A549 (cell line): ENCODE measurements around a stretch of chr3.

GRCh38 chr3:48684314-48684915 lies 1.3 kb downstream of the NCKIPSD start:
- PRO-cap, result no peak
CAGE:
- cytosol, long polyA plus RNA, result no peak
- long polyA plus RNA, result no peak
- nucleus, long polyA plus RNA, result no peak

DNA sequence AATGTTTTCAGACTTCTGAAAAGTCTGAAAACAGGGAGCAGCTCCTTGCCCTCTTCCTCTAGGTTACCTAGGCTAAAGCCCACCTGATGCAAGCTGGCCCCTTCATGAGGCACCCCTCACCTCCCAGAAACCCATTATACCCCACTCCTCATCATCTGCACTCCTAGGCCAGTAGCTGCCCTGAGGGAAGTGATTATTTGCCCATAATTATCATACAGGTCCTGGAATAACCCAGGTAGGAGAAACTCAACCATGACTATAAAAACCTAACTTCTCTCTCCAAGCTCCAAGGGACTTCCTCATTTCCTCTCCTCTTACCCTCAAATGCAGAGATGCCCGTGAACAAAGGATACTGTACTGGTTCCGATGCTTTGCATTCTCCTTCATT lies 5.2 kb upstream of the NCKIPSD start:
- PRO-cap, result no peak
CAGE:
- cytosol, long polyA plus RNA, result no peak
- long polyA plus RNA, result no peak
- nucleus, long polyA plus RNA, result no peak

DNA sequence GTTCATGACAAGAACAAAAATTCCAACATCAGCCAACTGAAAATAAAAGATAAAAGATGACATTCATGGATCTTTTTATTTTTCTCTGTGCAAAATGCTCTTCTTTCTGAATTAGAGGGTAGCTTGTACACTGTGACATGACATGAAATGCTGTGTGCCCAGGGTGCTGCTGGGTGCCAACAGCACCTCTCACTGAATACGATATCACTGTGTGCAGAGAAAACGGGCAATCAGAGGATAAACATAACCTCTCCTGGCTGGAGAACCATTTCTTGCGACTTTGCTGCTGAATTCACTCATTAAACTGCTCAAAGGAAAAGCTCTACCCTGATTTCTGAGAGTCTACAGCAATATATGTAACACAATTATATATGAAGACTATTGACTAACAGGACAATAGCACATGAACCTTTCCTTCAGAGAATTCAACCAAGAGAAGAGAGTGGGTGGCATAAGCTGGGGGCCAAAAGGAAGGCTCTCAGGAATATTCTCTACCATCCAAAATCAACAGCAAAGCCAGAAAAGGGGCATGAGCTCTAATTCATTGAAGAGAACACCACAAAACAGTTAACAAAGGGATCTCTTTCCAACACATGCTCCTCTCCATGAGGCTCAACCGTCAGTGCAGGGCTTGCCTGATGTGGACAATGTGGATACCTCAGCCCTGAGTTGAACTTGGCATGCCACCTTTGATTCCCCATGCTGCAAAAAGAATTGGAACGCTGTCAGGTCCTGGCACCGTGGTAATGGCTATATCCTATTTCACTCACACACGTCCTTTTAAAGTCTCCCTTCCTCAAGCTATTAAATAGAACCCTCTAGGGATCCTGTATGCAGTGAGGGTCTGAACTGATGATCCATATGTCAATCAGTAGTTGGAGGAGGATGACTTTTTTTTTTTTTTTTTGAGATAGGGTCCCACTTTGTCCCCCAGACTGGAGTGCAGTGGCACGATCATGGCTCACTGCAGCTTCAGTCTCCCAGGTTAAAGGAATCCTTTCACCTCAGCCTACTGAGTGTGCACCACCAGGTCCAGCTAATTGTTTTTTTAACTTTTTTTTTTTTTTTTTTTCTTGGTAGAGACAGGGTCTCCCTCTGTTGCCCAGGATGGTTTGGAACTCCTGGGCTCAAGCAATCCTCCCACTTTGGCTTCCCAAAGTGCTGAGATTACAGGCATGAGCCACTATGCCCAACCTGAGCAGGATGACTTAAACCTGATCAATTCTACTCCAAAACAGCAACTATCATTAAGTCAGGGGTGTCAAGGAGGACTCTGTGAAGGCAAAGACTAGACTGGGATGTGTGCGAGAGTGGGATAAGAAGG lies 30.7 kb upstream of the IP6K2 start:
- PRO-cap, result no peak
CAGE:
- cytosol, long polyA plus RNA, result no peak
- long polyA plus RNA, result no peak
- nucleus, long polyA plus RNA, result no peak

DNA sequence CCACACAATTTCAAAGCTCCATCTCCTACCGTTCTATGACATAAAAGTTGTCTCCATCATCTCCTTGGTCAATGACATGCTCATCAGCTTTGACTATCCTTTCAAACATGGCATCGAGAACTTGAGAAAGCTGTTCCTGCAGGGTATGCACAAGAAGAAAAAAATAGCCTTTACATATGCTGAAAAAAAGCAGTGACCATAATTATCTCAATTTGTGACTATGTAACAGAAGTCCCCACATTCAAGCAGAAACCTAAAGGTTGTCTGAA lies 64.8 kb downstream of the PRKAR2A start:
- PRO-cap, result no peak
CAGE:
- cytosol, long polyA plus RNA, result no peak
- long polyA plus RNA, result no peak
- nucleus, long polyA plus RNA, result no peak

- PRO-cap, result no peak
CAGE:
- cytosol, long polyA plus RNA, result no peak
- long polyA plus RNA, result no peak
- nucleus, long polyA plus RNA, result no peak
Measured at GRCh38 chr3:49017874-49018239, 523 bp downstream of the DALRD3 start.

- PRO-cap, result no peak
CAGE:
- cytosol, long polyA plus RNA, result no peak
- long polyA plus RNA, result no peak
- nucleus, long polyA plus RNA, result no peak
Measured at GRCh38 chr3:49025810-49026715, 3.1 kb downstream of the IMPDH2 start.

- PRO-cap, result no peak
CAGE:
- cytosol, long polyA plus RNA, result no peak
- long polyA plus RNA, result no peak
- nucleus, long polyA plus RNA, result no peak
Measured at GRCh38 chr3:49028422-49028945, 714 bp downstream of the IMPDH2 start.

DNA sequence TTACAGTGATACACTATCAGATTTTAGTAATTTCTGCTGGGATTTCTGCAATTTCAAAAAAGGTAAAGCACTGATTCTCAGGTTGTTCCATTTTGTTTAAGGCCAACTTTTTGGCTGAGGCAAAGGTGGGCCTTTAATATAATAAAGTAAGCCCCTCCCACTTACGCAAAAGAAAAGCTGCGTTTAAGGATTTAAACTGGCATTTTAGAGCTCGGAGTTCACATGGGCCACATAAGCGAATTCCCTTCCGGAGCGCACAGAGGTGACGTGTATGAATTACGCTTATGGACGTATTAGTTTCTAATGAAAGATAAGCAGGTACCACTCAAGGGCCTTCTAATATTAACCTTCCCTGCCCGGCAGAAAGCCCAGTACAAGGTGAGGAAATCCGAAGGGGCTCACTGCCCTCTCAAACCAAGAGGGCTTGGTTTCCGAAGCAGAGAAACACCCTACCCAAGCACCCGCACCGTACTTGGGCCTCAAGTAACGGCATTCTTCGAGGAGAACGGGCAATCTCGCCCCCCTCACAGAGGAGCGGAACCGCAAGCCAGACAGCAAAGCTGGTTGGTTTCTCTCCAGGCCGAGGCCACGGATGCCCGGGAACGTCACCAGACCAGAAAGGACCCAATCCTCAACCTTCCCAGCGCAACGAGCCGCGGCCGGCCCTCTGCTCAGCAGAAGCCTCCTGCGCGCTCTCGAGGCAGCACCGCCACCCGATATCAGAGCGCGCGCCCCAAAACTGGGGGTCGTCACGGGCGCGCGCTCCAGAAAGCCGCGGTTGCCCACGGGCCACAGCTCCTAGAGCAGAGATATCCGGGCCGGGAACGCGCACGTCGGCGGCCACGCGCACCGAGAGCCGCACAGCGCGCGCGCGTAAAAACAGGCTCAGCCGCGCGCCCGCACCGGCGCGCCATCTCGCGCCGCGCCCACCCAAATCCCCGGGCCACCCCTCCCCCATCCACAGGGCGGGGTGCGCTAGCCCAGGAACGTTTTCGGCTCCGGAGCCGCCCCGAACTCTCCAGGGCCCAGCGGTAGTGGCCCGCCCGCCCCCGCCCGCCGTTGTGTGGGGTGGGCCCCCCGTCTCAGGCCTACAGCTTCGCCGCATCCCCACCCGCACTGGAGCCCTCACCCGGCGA lies 720 bp downstream of the QRICH1 start:
- PRO-cap, result unidirectional peak, plus-strand start at position 199 of the sequence
CAGE:
- cytosol, long polyA plus RNA, result no peak
- long polyA plus RNA, result no peak
- nucleus, long polyA plus RNA, result no peak

- PRO-cap, result no peak
CAGE:
- cytosol, long polyA plus RNA, result no peak
- long polyA plus RNA, result no peak
- nucleus, long polyA plus RNA, result no peak
Measured at GRCh38 chr3:49119809-49120469, 684 bp downstream of the USP19 start.

DNA sequence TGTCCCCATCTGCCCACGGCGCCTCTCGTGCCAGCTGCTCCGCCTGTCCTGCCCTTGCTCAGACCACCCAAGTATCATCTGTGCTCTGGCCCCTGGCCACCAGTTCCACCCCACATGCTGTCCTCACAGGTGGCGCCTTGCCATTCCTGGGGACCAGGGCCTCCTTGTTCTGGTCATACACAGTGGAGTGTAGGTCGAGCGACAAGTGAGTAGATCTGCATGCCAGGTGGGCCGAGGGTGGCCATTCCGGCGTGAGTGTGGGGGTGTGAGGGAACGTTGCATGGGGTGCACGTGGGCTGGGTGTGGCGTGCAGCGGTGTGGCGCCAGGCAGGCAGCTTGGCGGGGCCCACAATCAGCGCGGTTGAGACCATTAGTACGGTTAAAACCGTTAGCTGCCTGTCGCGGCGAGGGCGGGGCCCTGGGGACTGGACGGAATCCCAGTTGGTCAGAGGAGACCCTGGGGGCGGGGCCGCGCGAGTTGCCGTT lies 352 bp upstream of the IHO1 start:
- PRO-cap, result no peak
CAGE:
- cytosol, long polyA plus RNA, result no peak
- long polyA plus RNA, result no peak
- nucleus, long polyA plus RNA, result no peak

GRCh38 chr3:49218381-49219168 lies 19.3 kb downstream of the IHO1 start:
- PRO-cap, result no peak
CAGE:
- cytosol, long polyA plus RNA, result no peak
- long polyA plus RNA, result no peak
- nucleus, long polyA plus RNA, result no peak

DNA sequence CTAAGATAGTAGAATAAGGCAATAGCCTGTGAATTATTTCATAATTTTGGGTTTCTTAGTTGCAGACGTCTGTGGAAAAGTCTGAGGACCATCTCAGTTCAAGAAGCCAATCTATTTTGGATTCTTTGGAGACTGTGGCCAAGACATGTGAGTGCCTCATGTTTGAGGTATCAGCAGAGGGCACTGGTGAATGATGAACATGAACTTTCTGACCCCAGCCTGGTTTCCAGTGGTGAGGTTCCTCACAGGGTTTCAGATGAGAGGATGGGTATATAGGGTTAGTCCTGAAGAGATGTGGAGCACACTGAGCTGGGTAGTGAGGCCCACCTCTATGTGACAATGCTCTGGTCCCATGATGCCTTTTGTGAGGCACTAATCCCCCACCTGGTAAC lies 32.4 kb downstream of the C3orf62 start:
- PRO-cap, result no peak
CAGE:
- cytosol, long polyA plus RNA, result no peak
- long polyA plus RNA, result no peak
- nucleus, long polyA plus RNA, result no peak

GRCh38 chr3:49279236-49279890 lies 2.3 kb upstream of the C3orf62 start:
- PRO-cap, result no peak
CAGE:
- cytosol, long polyA plus RNA, result no peak
- long polyA plus RNA, result no peak
- nucleus, long polyA plus RNA, result no peak

DNA sequence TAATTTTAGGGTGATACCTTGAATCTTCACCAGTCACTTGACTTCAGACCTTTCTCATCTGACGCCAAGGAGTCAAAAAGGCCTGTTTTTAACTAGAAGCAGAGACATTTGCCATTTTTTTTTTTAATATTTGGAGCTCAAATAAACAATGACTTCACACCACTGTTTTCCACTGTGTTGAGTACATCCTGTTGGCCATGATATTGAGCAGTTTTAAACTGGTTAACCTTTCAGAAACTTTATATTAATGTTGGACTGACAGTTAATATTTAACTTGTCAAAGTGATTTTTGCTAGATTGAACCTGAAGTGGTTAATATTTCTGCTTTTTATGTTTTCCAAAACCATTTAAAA lies 28.2 kb downstream of the DAG1 start:
- PRO-cap, result no peak
CAGE:
- cytosol, long polyA plus RNA, result no peak
- long polyA plus RNA, result no peak
- nucleus, long polyA plus RNA, result no peak

DNA sequence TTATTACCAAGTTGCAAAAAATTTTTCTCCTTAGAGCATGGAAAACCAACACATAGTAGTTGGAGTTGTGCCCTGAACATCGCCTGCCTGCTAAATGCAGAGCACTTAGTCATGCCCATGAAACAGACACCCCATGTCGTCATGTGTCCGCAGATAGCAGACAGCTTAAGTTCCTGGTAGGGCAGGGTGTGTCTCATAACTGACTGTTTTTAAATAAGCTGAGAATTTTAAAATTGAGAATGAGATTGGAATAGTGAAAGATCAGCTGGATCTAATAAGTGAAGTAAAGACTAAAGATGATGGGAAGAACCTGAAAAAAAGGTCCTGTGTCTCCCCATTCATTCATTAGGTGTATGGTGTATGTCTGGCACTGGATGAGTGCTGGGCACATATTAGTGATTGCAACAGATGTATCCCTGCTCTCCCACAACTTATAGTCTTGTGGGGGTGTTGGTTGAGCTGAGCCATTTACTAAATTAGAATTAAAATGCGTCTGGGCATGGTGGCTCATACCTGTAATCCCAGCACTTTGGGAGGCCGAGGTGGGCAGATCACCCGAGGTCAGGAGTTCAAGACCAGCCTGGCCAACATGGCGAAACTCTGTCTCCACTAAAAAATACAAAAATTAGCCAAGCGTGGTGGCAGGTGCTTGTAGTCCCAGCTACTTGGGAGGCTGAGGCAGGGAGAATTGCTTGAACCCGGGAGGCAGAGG lies 31.1 kb downstream of the DAG1 start:
- PRO-cap, result no peak
CAGE:
- cytosol, long polyA plus RNA, result no peak
- long polyA plus RNA, result no peak
- nucleus, long polyA plus RNA, result no peak

DNA sequence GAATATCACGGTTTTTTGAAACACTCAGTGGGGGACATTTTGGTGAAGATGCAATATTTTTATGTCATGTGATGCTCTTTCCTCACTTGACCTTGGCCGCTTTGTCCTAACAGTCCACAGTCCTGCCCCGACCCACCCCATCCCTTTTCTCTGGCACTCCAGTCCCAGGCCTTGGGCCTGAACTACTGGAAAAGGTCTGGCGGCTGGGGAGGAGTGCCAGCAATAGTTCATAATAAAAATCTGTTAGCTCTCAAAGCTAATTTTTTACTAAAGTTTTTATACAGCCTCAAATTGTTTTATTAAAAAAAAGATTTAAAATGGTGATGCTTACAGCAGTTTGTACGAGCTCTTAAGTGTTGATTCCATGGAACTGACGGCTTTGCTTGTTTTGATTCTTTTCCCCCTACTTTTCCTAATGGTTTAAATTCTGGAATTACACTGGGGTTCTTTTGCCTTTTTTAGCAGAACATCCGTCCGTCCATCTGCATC lies 20.0 kb upstream of the BSN start:
- PRO-cap, result no peak
CAGE:
- cytosol, long polyA plus RNA, result no peak
- long polyA plus RNA, result no peak
- nucleus, long polyA plus RNA, result no peak

DNA sequence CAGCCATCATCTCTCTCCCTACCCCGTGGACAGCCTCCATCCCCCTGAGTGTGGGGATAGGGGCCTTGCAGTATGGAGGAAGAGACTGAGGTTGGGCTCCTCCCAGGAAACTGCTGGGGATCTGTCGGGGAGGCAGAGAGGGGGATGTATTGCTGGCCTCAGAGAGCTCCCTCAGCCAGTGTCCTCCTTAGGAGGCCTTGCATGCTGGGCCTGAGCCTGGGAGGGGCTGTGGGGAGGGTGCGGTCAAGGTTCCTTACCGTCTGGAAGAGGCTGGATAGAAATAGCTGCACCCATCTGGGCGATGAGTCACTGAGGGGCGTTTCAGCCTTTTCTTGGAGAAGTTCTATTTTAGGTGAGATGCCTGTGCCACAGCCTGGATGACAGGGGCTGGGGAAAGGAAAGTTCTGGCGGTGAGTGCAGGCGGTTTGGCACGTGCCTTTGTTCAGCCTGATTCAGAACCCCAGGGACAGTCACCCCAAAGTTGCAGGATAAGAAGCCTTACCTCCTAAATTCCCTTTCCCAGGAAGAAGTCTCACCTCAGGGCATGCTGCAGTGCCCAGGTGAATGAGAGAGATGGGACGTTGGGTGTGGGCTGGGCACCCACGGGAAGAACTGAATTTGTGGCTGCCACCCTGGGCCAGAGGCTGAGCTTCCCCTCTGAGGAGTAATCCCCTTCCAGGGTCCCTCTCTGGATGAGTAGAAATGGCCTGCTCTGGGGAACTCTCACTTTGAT lies 35.7 kb upstream of the APEH start:
- PRO-cap, result no peak
CAGE:
- cytosol, long polyA plus RNA, result no peak
- long polyA plus RNA, result no peak
- nucleus, long polyA plus RNA, result no peak

GRCh38 chr3:49786619-49787468 lies 502 bp upstream of the IP6K1 start:
- PRO-cap, result bidirectional peak, plus-strand start at chr3:49786752, minus-strand start at chr3:49786489
CAGE:
- cytosol, long polyA plus RNA, result no peak
- long polyA plus RNA, result no peak
- nucleus, long polyA plus RNA, result no peak

GRCh38 chr3:49902576-49902958 lies 1.1 kb downstream of the MST1R start:
- PRO-cap, result no peak
CAGE:
- cytosol, long polyA plus RNA, result no peak
- long polyA plus RNA, result no peak
- nucleus, long polyA plus RNA, result no peak

- PRO-cap, result no peak
CAGE:
- cytosol, long polyA plus RNA, result no peak
- long polyA plus RNA, result no peak
- nucleus, long polyA plus RNA, result no peak
Measured at GRCh38 chr3:50201561-50202362, 3.3 kb upstream of the SLC38A3 start.